ENCODE measurements around a stretch of chr1.

GRCh38 chr1:21927223-21928363 lies 9.5 kb downstream of the HSPG2 start:
- PRO-cap: bidirectional peak, plus-strand start at chr1:21927716, minus-strand start at chr1:21927640
- RAMPAGE, long total RNA, 3 experiments: no peak in any of the 3 experiments

- PRO-cap: bidirectional peak, plus-strand start at chr1:21931321, minus-strand start at chr1:21931210
- RAMPAGE, long total RNA, 3 experiments: no peak in any of the 3 experiments
Observed at GRCh38 chr1:21931014-21931595, 6.0 kb downstream of the HSPG2 start.

DNA sequence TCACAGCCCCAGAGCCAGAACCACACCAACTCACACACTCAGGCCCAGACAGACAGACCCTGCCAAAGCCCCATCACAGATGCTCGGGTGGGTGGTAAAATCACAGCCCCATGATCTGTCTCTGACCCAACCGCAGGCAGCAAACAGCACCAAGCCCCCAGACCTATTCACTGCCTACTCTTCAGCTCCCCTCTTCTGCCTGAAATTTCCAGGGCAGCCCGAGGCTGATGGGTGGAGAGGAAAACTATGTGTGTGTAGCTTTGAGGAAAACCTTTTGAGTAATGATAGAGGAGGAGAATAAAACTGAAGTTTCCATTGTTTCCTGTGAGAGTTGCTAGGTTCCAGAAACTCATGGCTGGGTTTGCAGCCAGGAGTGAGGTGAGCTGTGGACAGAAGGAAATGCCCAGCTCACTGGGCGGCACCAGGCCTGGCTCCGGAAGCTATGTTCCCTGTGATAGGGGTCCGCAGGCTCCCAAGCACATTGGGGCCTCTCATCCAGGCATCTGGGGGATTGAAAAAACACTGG lies 1.5 kb upstream of the HSPG2 start:
- PRO-cap: no peak
- RAMPAGE, long total RNA, 3 experiments: no peak in any of the 3 experiments

- PRO-cap: no peak
- RAMPAGE, long total RNA, 3 experiments: start-site peak on the plus strand in 1 of 3 experiments, at chr1:22005670-22005747 at its widest, 44 reads per replicate
Observed at GRCh38 chr1:22005423-22006013, 4.1 kb downstream of the CELA3A start.

- PRO-cap: no peak
- RAMPAGE, long total RNA, 3 experiments: no peak in any of the 3 experiments
Observed at GRCh38 chr1:22257244-22257945, 114.5 kb upstream of the WNT4 start.

DNA sequence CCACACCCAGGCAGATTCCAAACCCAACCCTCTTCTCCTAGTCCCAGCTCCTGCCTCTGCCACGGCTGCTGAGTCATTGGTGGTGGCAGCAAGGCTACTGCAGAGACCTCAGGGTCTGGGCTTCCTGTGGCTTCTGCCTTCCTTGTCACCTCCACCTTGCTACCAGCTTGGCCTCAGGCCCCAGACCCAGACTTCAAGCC lies 118.5 kb upstream of the ZBTB40 start:
- PRO-cap: no peak
- RAMPAGE, long total RNA, 3 experiments: no peak in any of the 3 experiments

DNA sequence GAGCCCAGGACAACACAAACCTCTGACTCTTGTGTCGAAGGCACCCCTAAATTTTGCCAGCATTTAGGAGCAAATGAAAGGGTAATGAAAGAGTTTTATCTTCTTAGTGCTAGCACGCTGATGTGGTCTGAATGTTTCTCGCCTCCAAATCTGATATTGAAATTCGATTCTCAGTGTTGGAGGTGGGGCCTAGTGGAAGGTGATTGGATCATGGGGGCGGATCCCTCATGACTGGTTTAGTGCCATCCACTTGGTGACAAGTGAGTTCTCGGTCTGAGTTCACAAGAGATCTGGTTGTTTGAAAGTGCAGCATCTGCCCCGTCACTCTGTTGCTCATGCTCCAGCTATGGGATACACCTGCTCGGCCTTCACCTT lies 75.2 kb upstream of the ZBTB40 start:
- PRO-cap: no peak
- RAMPAGE, long total RNA, 3 experiments: no peak in any of the 3 experiments

DNA sequence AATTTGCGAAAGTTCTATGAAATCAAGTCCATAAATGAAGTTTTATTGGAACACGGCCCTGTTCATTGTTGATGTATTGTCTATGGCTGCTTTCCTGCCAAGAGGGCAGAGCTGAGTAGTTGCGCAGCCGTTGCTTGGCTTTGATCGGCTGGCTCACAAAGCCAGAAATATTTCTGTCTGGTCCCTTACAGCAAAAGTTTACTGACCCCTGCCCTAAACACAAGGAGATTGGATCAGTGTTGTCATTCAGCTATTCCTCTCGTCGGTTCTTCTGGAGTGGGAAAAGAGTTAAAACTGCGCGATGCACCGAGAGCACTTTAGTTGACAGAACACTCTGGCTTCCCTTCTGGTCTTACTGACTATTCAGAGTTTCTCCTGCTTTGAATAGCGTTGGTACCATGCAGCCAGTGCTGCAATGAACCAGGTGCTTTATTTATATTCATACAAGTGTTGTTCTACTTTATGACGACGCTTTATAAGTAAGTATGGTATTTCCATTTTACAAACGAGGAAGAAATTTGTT lies 878 bp downstream of the ZBTB40 start:
- PRO-cap: unidirectional peak, minus-strand start at position 357 of the sequence
- RAMPAGE, long total RNA, 3 experiments: no peak in any of the 3 experiments

DNA sequence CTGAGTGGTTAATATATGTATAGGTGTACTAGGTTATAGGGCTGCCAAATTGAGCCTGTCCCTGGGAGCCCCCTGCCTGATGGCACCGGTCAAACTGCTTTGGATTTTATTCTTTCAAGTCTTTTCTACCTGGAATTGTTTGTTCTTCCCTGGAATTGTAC lies 1.2 kb downstream of the ZBTB40 start:
- PRO-cap: no peak
- RAMPAGE, long total RNA, 3 experiments: no peak in any of the 3 experiments

DNA sequence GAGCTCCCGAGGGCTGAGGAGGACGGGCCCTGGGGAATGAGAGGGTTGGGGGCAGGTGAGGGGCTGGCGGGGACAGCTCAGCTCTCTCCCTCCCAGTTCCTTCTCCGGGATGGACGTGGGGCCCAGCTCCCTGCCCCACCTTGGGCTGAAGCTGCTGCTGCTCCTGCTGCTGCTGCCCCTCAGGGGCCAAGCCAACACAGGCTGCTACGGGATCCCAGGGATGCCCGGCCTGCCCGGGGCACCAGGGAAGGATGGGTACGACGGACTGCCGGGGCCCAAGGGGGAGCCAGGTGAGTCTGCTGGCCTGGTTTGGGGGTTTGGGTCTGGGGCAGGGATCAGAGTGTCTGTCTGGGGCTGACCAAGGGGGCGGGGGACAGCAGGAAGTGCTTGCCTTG lies 479 bp downstream of the C1QC start:
- PRO-cap: no peak
- RAMPAGE, long total RNA, 3 experiments: start-site peak on the plus strand in 1 of 3 experiments, centred at position 191 of the sequence, 130 reads per replicate

- PRO-cap: no peak
- RAMPAGE, long total RNA, 3 experiments: no peak in any of the 3 experiments
Observed at GRCh38 chr1:22780592-22781076, 70.0 kb downstream of the EPHB2 start.

- PRO-cap: no peak
- RAMPAGE, long total RNA, 3 experiments: no peak in any of the 3 experiments
Observed at GRCh38 chr1:22790478-22790966, 79.9 kb downstream of the EPHB2 start.

DNA sequence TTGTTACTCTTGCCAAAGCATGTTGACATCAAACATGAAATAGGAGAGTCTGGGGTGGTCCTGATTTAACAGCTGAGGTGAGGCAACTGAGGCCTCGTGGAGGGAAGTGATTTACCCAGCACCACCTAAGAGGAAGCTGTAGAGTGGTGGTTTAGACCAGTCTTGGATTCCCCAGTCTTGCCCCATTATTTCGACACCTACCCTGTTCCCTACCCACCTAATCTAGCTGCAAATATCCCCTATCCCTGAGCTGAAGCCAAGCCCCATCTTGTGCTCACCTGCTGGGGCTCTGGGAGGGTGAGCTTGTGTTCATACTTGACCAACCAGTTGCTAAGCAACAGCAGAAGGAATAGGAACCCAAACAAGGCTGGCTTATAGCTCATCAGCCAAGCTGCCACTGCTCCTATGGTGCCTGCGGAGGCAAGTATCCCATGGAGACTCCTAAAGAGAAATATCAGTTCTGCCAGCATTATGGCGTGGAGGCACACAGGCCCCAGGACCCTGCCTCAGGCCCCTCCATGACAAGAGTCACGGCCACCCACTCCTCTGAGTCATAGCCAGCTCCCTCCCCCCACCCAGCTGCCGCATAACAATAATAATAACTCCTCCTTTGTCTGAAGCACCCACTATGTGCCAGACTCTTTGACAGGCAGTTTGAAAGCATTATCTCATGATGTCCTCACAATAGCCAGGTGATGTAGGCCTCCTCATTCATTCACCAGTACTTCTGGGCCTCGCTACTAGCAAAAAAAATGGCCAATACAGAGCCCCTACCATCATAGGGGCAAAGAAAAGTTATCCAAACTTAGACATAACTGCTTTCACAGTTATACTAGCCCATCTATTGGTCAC lies 1.8 kb downstream of the TEX46 start:
- PRO-cap: no peak
- RAMPAGE, long total RNA, 3 experiments: no peak in any of the 3 experiments

GRCh38 chr1:23101946-23102242 lies 82.6 kb downstream of the KDM1A start:
- PRO-cap: no peak
- RAMPAGE, long total RNA, 3 experiments: no peak in any of the 3 experiments

DNA sequence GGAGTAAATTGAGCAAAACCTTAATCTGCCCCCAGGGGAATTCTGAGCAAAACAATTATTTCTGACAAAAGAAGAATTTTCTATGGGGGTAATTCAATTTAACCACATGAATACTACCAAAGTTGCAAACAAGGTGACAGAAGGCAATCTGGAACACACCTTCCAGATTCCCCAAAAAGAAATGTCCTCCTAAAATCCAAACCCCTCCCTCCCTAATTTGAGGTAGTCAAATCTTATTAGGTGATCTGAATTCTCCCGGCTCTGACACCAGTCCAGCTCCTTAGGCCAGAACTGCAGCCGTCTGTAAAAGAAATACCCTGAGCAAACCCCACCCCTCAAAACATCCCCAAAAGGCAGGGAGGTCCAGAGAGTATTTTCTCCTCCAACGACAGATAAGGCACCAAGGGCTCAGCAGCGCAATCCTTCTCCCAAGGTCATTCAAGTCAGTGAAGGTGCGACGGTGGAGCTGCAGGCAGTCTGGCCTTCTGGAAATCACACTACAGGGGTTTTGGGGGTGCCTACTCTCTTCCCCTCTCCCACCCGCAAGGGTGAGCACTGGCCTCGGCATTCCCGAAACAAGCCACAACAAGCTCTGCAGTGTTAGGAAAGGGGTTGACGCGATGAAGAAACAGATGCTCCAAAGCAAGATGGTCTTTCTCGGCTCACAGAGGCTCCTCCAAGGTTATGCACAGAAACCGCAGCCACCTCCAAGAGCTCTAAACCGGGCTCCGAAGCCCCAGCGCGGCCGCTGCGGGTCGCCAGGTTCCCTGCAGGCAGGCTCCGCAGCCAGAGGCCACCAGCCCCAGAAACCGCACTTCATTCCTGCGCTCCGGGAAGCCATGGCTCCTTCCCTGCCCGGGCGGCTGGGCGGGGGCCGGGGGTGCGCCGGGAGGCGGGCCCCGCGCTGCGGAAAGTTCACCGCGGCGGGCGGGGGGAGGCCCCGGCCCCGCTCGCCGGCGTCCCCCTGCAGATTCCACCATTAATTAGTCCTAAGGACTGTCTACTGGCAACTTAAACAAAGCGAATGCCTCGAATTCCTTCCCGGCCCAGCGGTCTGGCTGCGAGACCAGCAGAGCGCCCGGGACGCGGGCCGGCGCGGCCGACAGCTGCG lies 49.9 kb downstream of the HTR1D start:
- PRO-cap: unidirectional peak, plus-strand start at position 437 of the sequence; bidirectional peak, plus-strand start at position 1,072 of the sequence, minus-strand start at position 841 of the sequence
- RAMPAGE, long total RNA, 3 experiments: start-site peak on the minus strand in 1 of 3 experiments, centred at position 857 of the sequence, 5 reads per replicate

DNA sequence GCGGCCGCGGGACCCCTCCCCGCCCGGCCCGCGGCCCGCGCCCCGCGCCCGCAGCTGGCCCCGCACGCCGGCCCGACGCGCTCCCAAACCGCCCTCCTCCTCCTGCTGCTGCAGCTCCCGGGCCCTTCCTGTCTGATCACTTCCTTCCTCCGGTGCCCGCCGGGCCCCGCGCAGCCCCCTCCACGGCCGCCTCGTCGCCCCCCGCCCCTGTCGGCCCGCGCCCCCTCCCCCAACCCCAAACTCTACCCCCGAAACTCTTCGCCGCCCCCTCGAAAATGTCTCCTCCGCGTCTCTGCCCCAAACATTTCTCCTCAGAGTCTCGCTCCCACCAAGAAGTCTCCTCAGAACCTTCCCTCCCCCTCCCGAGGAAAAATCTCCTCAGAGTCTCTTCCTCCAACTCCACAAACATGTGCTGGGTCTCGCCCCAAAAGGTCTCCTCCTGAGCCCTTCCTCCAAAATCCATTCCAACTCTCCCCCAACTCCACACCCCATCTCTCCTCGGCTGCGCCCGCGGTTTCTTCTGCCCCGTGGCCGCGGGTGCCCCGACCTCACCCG lies 49.1 kb downstream of the HTR1D start:
- PRO-cap: bidirectional peak, plus-strand start at position 135 of the sequence, minus-strand start at position 107 of the sequence; unidirectional peak, minus-strand start at position 401 of the sequence
- RAMPAGE, long total RNA, 3 experiments: no peak in any of the 3 experiments

DNA sequence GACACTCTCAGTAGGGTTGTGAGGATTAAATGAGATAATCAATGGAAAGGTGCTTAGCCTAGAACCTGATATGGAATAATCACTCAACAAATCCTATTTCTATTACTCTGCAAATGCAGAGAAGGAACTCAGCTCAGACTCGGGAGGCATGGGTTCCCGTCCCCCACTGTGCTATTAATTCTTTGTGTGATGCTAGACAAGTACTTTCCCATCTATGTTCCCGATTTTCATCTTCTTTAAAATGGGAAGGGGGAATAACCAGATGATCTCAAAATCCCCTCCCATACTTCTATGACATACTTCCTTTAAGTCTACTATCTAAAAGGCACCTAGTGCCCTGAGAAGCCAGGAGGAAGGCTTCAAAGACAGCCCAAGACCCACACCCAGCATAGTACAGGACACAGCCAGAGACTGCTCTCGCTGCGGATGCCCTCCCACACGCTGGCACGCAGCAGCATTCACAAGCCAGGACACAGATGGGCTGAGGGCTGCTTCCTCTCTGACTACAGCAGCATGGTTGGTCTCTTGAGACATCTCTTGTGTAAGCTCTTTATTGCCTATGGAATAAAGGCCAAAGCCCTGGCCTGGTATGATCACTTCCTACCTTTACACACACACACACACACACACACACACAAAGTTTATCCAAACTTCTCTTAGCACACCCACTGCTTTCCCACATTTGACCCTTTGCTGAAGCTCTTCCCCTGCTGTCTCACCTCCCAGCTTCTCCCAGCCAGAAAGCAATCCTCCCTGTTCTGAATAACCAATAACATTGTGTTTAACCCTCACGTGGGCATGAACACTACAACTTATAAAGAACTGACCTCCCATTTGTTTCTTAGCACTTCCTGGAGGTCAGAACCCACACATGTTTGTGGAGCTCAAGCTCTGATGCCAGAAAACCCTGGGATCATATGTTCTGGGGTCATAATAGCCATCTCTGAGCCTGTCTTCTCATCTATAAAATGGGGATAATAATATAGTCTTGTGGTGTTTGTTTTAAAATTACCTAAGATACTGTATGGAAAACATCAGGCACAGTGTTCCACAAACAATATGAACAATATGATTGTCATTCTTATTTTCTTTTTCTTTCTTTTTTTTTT lies 47.6 kb downstream of the HTR1D start:
- PRO-cap: bidirectional peak, plus-strand start at position 389 of the sequence, minus-strand start at position 393 of the sequence; unidirectional peak, minus-strand start at position 413 of the sequence; unidirectional peak, minus-strand start at position 478 of the sequence; bidirectional peak, plus-strand start at position 844 of the sequence, minus-strand start at position 717 of the sequence
- RAMPAGE, long total RNA, 3 experiments: no peak in any of the 3 experiments

GRCh38 chr1:23178331-23178693 lies 39.0 kb downstream of the HTR1D start:
- PRO-cap: no peak
- RAMPAGE, long total RNA, 3 experiments: no peak in any of the 3 experiments

DNA sequence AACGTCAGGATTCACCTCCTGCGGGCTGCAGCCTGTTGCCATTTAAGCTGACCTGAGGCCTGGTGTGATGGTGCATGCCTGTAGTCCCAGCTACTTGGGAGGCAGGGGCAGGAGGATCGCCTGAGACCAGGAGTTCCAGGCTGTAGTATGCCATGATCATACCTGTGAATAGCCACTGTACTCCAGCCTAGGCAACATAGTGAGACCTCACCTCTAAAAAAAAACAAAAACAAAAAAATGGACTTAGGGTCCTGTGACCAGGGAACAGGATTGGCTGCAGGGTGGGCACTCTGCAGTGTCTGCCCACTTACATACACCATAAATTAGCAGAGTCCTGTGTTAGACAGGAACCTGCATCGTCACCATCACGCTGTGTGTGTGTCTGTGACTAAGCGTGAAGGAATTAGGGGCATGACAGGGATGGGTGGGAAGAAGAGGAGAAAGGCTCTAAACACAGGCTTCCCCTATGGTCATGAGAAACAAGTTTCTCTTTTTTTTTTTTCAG lies 28.6 kb downstream of the HTR1D start:
- PRO-cap: no peak
- RAMPAGE, long total RNA, 3 experiments: no peak in any of the 3 experiments

- PRO-cap: no peak
- RAMPAGE, long total RNA, 3 experiments: no peak in any of the 3 experiments
Observed at GRCh38 chr1:23321227-23321975, 22.7 kb downstream of the HNRNPR start.